Colic lymph node (tissue), 1 donor: ENCODE data around the gene CPLX4.

- PRO-cap = no peak
Observed at GRCh38 chr18:58101080-58101752, 57.2 kb downstream of the NEDD4L start.

- PRO-cap = no peak
Observed at GRCh38 chr18:58102775-58103211, 58.8 kb downstream of the NEDD4L start.

GRCh38 chr18:58103344-58104062 is 59.5 kb downstream of the NEDD4L start:
- PRO-cap = no peak

- PRO-cap = no peak
Observed at GRCh38 chr18:58128588-58129022, 84.6 kb downstream of the NEDD4L start.

GRCh38 chr18:58176901-58177574 is 133.0 kb downstream of the NEDD4L start:
- PRO-cap = no peak

GRCh38 chr18:58247119-58248078 is 203.4 kb downstream of the NEDD4L start:
- PRO-cap = unidirectional peak, minus-strand start at chr18:58247685

DNA sequence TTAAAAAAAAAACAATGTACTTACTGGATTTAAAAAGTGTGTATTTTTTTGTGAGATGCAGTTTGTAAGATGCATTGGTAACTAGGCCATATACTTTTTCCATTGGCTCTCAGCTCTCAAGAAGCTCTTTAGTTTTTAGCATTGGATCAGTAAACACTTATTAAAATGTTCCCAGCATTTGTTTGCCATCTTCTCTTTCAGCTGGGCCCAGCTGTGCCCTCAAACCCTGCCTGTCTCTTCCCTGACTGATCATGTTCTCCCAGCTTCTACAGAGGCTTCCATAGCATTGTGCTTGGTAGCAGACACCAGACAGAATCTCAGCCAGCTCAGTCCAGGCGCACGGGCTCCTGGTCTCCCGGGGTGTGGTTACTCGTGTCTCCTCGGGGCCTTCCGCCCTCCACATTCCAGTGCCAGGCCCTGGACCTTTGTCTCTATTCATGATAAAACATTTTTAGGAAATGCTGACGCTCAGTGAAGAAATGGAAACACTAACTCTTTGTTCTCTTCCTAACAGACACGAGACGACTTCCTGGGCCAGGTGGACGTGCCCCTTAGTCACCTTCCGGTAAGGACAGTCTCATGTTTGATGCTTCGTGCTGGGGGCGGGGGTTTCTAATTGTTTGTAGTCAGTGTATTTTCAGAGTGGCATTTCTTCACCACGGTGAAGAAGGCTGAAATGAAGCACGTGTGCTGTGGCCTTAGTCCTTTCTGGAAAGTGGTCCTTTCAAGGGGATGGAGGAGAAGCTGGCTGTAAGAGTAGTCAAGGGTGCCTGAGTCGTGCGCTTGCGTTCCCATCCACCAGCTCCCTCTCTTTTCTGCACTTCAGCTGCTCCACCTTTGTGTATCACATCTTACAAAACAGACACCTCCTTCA is 271.7 kb downstream of the NEDD4L start:
- PRO-cap = no peak

DNA sequence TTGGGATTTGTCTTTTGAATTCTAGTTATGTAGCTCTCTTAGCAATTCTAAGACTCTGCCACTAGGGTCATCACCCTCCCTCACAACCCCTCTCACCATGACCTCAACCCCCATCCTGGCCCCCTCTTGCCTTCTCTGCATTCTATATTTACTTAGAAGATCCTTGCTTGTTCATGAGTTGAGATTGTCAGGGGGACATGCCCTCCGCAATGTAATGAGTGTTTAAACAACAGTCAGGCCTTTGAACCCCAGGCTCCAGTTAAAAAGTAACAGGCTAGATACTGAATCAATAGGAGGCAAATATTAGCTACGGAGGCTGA is 221.2 kb downstream of the ALPK2 start:
- PRO-cap = no peak

- PRO-cap = no peak
Observed at GRCh38 chr18:58540638-58541225, 88.2 kb downstream of the ALPK2 start.

- PRO-cap = no peak
Observed at GRCh38 chr18:58669721-58670261, 1.5 kb upstream of the MALT1 start.

DNA sequence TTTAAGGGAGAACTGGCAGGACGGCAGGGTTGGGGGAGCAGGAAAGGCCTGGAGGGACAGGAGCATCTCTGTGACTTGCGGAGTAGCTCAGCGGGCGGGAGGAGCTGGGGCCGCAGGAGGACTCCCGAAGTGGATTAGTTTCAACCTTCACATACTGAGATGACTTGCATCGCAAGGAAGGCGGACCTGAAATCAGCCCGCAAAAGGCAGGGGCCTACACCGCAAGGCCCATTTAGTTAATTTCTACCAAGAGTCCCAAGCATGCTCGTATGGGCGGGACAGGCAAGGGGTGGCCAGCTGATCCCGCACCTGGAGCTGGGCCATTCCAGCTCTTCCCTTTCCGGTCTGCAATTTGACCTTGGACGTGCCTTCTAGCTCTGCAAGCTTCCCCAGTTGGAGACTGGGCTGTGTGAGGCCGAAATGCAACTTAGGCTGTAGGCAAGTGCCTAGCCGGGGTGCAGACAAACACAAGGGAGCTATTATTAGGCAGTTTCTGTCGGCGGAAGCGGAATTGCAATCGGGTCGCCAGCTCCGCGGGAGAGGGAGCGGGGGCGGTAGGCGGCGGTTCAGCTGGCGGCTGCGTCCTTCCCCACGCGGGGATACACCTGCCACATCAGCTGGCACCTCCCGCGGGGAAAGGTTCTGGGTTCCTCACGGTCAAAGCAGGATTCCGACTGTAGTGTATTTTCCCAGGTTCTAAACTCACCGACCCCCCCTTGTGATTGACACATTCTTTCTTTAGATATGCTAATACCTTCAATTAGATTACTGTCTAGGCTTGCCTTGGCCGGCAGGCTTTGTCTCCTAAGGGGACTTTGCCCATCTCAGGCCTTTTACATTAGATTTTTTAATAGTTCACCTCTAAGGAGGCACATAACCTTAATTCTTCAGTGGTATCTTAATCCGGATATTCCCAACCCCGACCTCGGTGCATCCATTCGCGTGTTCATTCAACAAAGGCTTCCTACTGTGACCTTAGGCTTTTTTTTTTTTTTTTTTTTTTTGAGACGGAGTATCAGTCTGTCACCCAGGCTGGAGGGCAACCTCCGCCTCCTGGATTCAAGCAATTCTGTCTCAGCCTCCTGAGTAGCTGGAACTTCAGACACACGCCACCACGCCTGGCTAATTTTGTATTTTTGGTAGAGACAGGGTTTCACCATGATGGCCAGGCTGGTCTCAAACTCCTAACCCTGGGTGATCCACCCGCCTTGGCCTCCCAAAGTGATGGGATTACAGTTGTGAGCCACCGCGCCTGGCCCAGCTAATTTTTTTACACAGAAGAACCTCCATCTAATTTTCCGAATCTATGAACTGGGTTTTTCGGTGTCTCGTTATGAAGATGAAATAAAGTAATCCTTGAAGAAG is 17.0 kb upstream of the ZNF532 start:
- PRO-cap = no peak

DNA sequence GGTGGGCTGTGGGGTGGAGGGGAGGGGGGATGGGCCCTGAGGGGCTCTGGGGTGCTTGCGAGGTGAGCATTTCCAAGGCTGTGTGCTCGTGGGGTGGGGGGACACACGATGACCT is 250 bp upstream of the ZNF532 start:
- PRO-cap = no peak

GRCh38 chr18:58953412-58954057 is 88.9 kb downstream of the ZNF532 start:
- PRO-cap = no peak

GRCh38 chr18:58995856-58996491 is 131.3 kb downstream of the ZNF532 start:
- PRO-cap = no peak

GRCh38 chr18:59042062-59042813 is 97.4 kb upstream of the SEC11C start:
- PRO-cap = no peak

GRCh38 chr18:59063195-59063859 is 76.4 kb upstream of the SEC11C start:
- PRO-cap = no peak

DNA sequence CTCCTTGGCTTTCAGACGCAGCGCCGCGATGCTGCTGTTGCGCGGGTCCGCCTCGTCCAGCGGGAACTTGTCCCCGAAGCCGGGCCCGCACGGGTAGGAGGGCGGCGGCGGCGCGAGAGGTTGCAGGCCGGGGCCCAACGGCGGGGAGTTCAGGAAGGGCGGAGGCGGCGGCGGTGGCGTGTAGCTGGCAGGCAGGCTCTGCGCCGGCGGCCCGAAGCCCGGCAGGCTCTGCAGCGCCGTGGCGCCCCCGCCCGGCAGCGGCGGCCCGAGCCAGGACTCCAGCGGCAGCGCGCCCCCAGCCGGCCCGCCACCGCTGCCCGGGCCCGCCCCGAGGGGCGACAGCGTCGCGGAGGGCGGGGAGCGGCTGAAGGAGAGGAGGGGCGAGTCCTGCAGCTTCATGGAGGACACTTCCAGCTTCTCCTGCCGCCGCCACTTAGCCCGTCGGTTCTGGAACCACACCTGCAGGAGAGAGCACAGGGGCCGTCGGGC is 4.2 kb downstream of the RAX start:
- PRO-cap = no peak

- PRO-cap = no peak
Observed at GRCh38 chr18:59318541-59319075, at the start of gene CPLX4. CPLX4 (minus strand) TSS chr18:59318649.

GRCh38 chr18:59351560-59351999 is 7.5 kb downstream of the LMAN1 start:
- PRO-cap = no peak

GRCh38 chr18:59409214-59409822 is 50.3 kb upstream of the LMAN1 start:
- PRO-cap = no peak